HGPS cell (cell line): ENCODE measurements around a stretch of chr2.

DNA sequence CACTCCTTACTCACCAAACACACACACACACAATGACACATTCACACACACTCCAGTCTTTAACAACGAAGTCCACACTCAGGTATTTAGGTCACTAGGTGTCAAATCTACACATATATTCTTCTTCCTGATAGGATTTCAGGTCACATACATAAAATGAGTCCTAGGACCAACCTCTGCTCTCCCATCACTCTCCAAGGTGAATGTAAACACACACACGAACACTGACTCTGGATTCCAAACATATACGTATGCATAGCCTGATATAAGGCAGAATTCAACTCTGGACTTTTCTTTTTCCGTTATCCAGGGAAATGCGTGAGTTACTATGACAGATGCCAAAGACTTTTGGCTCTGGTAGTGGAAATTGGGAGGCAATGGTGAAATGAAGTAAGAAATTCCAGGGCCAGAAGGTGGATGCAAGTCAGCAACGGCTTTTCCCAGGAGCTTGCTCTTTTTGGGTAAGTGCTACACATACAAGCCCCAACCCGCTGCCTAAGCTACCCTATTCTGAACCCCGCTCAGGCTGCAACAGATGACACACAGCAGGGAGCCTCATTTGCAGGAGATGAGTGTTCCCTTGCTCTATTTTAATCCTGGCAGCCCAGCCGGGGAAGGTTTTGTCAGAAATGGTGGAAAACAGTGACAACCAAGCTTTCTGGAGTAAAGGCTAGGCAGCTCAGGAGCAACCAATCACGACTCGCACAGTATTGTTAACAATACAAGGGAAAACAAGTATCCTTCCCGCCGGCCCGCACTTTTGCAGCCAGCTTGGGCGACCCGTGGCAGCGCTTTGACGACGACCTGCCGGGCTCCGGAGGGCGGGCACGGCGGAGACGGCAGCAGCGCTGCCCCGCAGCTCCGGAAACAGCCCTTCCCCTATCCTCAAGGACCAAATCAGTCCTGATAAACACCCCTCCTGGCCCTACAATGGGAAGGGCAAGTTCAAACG, 659 bp upstream of the C2orf73 start:
- RRBS, result 2% methylated on average over 16 of the region's 29 CpGs

GRCh38 chr2:54409539-54410263, 46.4 kb upstream of the SPTBN1 start:
- RRBS, result no CpG with 5 or more reads among the region's 7 CpGs

DNA sequence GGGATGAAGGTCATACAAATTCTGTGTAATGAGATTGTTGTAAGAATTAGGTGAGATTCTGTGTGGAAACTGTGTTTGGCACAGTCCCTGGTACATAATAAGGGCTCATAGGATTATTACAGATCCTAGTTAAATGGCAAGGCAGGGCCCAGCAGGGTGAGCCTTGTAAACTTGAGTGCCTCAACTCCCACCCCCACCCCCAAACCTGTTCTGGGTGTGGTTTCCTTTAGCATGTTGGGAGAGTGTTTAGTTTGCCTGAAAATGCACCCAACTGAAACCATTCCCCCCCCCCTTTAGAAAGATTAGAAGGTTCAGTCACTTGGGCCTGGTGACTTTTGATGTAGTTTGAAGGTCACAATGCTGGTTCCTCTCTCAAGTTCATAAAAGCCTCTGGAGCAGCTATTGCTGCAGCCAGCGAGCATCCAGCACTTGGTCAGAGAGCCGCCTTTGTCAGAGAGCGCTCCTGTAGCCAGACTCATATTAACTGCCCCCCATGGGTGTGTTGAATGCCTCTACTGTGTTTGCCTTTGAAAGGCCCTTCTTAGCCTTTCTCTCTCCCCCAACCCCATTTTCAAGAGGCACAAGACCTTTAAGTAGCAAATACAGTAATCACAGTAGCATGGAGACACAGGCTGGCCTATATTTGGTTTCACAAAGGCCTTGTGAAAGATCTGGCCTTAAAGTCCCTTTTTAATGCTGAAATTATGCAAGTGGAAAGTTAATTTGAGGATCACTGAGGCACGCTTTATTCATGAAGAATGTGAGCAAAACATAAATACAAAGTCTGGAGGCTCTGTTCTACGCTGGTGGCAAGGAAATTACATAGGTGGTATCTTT, 113.8 kb downstream of the SPTBN1 start:
- RRBS, result no CpG with 5 or more reads among the region's 5 CpGs

- RRBS, result no CpG with 5 or more reads among the region's 1 CpG
Measured at GRCh38 chr2:54571892-54572270, 115.8 kb downstream of the SPTBN1 start.

- RRBS, result no CpG with 5 or more reads among the region's 10 CpGs
Measured at GRCh38 chr2:54606562-54606947, 116.9 kb upstream of the EML6 start.

GRCh38 chr2:54632834-54633360, 90.6 kb upstream of the EML6 start:
- RRBS, result no CpG with 5 or more reads among the region's 7 CpGs

- RRBS, result 19% methylated on average over 2 of the region's 4 CpGs
Measured at GRCh38 chr2:54633361-54633944, 90.0 kb upstream of the EML6 start.

GRCh38 chr2:54637585-54638026, 85.9 kb upstream of the EML6 start:
- RRBS, result no CpG with 5 or more reads among the region's 3 CpGs

DNA sequence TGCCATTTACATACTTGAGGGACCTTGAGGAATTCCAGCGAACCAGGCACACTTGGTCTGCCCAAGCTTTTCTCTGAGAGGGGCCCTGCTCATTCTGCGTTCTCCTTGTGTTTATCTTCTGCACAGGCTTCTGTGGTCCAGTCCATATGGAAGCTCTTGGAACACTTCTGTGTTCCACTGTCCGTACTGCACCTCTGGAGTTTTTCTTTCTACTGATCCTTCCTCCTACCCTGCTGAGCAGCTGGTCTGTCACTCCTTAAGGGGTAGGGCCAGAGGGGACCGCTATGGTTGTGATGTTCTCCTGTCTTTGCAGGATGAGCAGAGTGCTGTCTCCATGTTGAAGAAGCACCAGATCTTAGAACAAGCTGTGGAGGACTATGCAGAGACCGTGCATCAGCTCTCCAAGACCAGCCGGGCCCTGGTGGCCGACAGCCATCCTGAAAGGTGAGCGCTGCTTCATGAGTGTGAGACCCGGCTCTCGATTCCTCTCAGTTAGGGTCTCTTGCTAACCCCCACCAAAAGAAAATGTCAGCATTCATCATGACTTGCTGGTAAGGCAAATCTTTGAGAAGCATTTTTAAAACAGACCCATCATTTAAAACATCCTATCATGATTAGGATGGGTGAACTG, 76.5 kb upstream of the EML6 start:
- RRBS, result 96% methylated on average over 4 of the region's 10 CpGs

DNA sequence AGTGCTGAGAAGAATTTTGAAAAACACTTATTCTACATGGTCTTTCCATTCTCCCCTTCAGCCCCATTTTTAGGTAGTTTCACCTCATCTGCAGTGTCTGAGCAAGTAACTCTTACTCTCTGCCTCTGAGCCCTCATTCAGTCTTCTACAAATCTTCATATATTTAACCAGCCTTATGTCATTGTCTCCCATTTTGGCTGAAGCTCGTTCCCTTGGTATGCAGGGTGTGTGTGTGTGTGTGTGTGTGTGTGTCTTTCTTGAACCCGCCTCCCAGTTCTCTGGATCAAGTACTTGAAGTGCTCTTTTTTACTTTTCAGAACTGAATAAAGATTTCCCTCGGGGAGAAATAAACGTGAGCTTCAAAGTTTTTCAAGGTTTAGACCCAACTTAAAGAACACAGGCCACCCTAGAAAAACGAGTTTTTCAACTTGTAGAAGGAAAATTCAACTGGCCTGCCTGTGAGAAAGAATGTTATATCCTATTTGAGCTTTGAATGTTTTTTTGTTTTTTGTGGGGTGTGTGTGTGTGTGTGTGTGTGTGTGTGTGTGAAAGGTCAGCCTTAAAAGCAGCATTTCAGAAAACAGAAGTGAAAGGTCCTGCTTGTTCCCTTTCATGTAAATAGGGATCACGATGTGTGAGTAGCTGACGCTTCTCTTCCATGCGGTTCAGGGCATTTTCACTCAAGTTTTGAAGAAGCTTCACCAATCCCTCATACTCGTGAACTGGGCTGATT, 50.8 kb upstream of the EML6 start:
- RRBS, result no CpG with 5 or more reads among the region's 9 CpGs

DNA sequence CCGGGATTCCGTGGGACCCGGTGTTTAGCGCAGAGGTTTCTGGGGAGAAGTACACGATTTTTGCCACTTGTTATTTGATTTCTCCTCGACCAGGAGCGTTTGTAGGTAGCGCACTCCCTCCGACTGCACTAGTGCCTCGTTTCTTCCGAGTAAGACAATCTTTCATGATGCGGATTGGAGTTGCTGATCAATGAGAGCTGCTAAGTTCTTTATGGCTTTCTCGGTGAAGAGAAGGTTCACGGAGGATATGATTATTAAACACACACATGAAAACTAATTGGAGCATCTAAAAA, 484 bp downstream of the EML6 start:
- RRBS, result 9% methylated on average over 1 of the region's 14 CpGs

GRCh38 chr2:54901011-54901461, 149.2 kb downstream of the RTN4 start:
- RRBS, result no CpG with 5 or more reads among the region's 3 CpGs

GRCh38 chr2:54966822-54967894, 83.1 kb downstream of the RTN4 start:
- RRBS, result no CpG with 5 or more reads among the region's 11 CpGs

DNA sequence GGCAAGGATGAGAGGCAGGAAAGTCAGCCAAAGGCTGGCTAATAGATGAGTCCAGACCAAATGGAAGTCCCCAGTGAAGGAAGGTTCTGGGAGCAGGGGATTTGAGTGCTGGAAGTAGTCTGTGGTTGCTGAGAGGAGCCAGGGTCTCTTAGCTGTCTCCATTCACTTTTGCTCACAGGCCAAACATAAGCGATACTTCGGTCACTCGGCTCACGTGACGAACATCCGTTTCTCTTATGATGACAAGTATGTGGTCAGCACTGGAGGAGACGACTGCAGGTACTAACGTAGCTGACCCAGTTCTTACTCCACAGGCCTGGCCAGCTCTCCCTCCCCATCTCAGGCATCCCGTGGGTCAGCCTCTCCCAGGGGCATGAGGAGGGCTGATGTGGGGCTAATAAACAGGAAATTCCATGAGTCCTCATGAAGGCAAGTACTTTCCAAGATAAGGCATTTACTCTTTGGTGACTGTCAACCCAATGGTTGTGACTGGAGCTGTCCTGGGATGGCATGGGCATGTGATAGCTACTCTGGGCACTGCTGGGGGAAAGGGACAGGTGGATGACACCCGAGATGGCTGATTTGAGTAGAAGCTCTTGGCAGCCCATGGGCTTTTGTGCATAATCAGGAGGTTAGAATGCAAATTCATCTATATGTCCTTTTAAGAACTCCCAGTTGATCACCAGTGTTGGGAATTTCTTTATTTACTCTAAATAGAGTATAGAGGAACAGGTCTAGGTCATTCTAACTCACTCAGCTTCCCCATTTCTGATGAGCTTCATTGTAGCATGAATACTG, 81.6 kb downstream of the RTN4 start:
- RRBS, result no CpG with 5 or more reads among the region's 10 CpGs

- RRBS, result no CpG with 5 or more reads among the region's 2 CpGs
Measured at GRCh38 chr2:54982403-54982858, 67.8 kb downstream of the RTN4 start.

GRCh38 chr2:55134388-55134862, 84.2 kb upstream of the RTN4 start:
- RRBS, result no CpG with 5 or more reads among the region's 4 CpGs

DNA sequence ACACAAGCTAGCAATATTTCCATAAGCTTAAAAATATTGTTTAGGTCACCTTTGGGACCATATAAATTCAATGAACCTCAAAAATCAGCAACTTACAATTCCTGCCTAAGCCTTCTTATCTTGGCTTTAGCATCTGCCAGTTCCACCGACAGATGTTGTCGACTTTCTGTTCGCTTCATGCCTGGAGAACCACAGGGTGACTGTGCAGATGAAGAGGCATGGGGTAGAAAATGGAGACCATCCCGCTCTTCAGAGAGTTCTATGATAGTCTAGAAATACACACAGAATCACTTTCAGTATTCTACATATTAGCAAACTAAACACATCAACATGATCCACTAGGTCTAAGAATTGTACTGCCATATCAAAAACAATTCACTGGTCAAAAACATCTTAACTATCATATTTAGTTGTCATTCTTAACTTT, 64.2 kb downstream of the CCDC88A start:
- RRBS, result no CpG with 5 or more reads among the region's 4 CpGs

- RRBS, result no CpG with 5 or more reads among the region's 2 CpGs
Measured at GRCh38 chr2:55416867-55417120, 2.9 kb downstream of the CCDC88A start.

DNA sequence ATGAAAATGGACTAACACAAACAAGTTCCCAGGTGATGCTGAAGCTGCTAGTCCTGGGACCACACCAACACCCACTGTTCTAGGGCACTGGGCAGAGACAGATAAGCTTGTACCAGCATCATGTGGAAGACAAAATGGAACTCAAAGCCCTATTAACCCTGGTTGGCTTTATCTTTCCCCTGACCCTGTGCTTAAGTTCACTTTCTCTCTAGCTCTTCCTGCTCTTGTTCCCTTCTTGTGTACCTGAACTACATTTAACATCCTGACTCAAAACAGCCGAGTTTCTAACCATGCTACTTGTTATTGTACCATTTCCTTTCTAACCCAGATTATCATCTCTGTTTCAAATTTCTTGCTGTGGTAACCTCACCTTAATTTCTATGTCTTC, 10.9 kb downstream of the CFAP36 start:
- RRBS, result no CpG with 5 or more reads among the region's 1 CpG

DNA sequence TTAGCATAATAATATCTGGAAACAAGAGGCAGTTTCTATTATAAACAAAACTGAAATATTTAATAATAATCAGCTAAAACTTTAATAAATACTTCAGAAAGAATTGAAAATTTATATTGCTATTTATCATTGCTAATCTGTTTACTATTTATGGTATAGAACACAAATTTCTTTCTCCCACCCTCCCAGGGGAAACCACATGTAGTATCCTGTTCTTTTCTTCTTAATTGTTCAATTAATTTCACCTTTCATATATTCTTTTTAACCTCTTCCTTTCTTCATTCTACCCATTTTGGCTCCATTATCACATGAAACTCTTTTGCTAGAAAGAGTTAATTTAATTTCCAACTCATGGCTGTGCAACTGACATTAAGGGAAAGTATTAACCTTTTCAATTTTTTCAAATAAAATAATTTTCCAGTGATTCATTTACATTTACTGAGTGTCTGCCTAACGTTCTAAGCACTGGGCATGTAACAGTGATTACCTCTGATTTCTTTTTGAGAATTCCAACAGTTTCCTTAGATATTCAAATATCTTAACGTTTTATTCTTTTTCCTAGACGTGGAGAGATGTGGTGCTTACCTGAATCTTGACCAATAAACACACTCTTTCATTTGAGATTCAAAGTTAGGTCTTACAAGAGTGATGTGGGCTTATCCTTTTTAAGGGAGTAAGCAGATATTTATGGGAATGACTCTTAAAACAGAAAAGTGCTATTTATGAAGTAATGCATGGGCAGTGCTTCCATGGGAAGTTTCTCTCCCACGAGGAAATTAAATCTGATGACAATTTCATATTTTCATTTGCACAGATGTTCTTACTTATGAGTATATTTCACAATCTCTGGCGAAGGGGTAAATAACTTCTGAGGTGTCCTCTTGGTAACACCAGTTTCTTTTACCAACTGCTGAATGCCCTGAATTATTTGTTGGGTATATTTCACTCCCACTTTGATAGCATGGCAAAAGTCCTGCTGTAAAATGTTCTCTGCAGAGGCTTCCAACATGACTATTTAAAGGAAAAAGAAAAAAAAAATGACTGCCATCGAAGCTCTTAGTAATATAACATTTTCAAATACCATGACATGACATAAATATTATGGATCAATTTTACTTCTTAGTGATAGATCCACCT, 21.2 kb downstream of the PNPT1 start:
- RRBS, result no CpG with 5 or more reads among the region's 6 CpGs